Measurements from ENCODE around the gene DUSP1.

DNA sequence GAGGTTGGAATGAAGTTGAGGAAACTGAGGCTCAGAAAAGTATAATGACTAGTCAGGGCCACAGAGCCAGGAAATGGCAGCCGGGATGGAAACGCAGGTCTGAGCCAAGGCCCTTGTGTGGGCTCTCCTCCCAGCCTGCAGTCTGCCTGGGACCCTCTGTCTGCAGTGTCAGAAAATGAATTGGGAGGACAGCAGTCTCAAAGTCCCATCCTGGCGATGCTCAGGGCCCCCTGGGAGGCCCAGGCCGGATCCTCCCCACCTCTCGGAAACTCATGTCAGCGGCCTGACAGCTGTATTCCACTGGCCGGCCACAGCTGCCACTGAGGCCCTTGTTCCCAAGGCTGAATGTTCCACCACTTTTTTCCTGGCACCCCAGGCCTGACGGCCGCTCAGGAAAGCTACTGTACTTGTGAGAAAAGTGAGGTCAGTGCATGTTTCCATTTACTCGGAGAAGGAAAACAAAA lies 179.9 kb downstream of the FGF18 start:
- PRO-cap, result no peak

GRCh38 chr5:172043801-172044883 lies 37.7 kb upstream of the FBXW11 start:
- PRO-cap, result no peak

GRCh38 chr5:172078638-172079095 lies 72.2 kb upstream of the FBXW11 start:
- PRO-cap, result no peak

- PRO-cap, result no peak
These were observed 84.8 kb downstream of the STK10 start for GRCh38 chr5:172102856-172103922.

GRCh38 chr5:172133313-172133799 lies 54.7 kb downstream of the STK10 start:
- PRO-cap, result no peak

- PRO-cap, result no peak
These were observed 17.3 kb downstream of the STK10 start for GRCh38 chr5:172170736-172171156.

GRCh38 chr5:172173639-172174237 lies 14.3 kb downstream of the STK10 start:
- PRO-cap, result no peak

DNA sequence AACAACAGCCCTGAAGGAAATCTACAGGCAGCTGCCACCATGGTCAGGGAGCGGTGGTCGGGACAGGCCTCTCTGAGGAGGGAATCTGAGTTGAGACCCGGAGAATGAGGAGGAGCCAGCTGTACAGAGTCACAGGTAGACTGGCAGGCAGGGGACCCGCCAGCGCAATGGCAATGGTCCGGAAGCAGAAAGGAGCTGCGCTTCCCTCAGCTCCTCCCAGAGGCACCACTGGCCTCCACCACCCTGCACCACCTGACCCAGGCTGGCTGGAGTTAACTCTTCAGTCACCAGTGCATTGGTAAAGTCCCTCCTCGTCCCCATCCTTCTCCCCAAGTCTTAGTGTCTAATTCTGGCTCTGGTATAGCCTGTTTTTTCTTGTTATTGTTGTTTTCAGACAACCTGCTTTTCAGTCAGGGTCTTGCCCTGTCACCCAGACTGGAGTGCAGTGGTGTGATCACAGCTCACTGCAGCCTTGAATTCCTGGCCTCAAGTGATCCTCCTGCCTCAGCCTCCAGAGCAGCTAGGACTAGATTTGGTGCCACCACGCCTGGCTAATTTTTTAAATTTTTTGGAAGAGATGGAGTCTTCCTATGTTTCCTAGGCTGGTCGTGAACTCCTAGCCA lies 13.3 kb downstream of the STK10 start:
- PRO-cap, result unidirectional peak, minus-strand start at position 169 of the sequence

GRCh38 chr5:172177000-172177646 lies 10.9 kb downstream of the STK10 start:
- PRO-cap, result no peak

DNA sequence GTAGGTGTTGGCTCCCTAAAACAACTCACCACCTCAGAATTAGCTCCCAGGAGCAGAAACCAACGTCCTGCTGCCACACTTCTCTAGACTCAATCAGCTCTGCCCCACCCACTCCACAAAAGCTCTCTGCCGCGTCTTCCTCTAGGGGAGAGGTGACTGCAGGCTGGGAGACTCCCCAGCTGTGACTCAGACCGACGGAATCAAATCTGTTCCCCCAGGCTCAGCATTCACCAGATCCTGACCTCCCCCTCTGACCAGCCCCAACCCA lies 1.0 kb downstream of the STK10 start:
- PRO-cap, result bidirectional peak, plus-strand start at position 149 of the sequence, minus-strand start at position 101 of the sequence

DNA sequence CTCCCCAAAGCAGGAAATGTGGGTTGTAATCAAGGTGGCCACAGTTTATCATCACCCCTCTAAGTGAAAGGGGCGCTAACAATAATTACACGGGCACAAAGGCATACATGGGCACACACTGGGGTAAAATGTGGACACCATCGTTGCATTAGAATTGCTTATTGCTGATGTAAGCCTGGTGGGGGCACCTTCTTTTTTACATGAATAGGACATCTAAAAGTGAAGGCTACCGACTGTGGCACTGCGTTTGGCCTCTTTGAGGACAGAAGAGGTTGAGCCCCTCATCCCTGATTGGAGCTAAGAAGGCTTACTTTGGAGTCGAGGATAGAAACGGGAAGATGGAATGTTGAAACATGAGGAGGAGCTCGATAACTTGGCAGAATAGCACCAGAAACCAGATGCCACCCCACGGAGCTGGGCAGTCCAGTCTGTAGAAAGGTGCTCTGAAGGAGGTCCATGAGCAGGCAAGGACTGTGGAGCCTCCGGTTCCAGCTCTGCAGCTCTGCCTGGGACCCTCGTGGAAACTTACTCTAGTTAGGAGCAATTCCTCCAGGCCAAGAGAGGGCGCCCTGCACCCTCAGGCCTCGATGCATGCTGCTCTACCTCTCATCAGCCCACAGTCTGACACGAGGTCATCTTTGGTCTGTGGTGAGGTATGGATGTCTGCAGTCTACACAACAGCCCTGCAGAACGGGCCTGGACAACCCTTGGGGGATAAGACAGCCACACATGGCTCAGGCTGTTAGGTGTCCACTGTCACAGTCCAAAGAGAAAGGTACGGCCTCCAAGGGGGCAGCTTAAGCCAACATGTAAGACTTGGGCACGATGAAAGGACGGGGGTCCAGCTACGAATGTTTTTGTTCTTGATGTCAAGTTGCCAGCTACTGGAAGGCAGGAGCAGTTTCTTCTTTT lies 50.5 kb upstream of the UBTD2 start:
- PRO-cap, result no peak

DNA sequence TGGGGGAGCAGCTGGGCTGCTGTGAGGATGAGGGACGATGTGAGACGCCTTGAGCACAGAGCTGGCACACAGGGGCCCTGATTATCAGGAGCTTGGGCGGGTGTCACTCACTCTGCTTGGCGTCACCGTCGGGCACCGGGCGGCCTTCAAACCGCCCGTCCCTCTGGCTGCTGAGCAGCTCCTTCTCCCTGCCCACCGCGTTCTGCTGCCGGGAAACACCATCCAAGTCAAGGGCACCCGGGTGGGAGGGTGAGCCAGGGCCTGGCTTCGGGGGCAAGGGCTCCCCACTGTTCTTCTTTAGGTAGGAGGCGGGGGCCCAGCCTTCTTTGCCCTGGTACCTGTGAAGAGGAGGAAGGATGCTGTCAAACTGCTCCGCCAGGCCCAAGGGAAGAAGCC lies 66.7 kb upstream of the UBTD2 start:
- PRO-cap, result no peak

- PRO-cap, result no peak
These were observed 72.6 kb downstream of the SH3PXD2B start for GRCh38 chr5:172381485-172382423.

- PRO-cap, result no peak
These were observed 57.1 kb upstream of the NEURL1B start for GRCh38 chr5:172583751-172584497.

DNA sequence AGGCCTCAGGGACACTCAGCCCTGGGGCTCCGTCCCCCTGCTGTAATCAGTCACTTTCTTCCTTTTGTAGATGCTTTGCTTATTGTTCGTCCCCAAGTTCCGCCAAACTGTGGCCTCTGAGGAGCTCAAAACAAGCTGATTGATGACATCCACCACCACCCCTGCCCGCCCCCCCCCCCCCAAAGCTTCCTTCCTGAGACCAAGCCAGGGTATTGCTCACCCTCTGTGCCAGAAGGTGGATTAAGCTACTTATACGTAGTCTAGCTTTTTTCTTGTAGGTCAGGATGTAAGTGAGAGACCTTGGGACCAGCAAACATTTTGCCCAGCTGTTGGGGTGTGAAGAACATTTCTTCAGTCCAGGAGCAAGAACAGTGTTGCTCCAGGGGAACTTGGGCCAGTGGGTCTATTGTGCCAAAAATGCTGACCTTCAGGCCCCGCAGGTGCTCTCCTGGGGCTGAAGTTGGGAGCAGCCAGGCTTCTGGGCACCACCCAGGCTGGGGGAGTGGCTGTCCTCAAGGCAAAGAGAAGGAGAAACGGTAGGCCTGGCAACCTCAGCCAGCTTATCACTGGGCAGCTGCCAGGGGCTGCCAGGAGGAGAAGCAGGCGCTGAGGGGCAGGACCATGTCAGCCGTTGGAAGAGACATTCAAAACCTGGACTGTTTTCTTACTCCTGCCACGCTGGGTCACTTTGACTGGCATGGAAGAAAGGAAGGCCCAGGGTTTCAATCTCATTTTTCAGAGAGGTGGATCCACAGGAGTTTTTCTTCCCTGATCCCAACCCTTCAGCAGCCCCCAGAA lies 18.0 kb downstream of the NEURL1B start:
- PRO-cap, result no peak

GRCh38 chr5:172677947-172678252 lies 36.8 kb downstream of the NEURL1B start:
- PRO-cap, result no peak

GRCh38 chr5:172699822-172701236 lies 59.3 kb downstream of the NEURL1B start:
- PRO-cap, result no peak

- PRO-cap, result no peak
These were observed 49.1 kb downstream of the DUSP1 start for GRCh38 chr5:172721867-172722393.

GRCh38 chr5:172763657-172763965 lies 7.4 kb downstream of the DUSP1 start:
- PRO-cap, result no peak

DNA sequence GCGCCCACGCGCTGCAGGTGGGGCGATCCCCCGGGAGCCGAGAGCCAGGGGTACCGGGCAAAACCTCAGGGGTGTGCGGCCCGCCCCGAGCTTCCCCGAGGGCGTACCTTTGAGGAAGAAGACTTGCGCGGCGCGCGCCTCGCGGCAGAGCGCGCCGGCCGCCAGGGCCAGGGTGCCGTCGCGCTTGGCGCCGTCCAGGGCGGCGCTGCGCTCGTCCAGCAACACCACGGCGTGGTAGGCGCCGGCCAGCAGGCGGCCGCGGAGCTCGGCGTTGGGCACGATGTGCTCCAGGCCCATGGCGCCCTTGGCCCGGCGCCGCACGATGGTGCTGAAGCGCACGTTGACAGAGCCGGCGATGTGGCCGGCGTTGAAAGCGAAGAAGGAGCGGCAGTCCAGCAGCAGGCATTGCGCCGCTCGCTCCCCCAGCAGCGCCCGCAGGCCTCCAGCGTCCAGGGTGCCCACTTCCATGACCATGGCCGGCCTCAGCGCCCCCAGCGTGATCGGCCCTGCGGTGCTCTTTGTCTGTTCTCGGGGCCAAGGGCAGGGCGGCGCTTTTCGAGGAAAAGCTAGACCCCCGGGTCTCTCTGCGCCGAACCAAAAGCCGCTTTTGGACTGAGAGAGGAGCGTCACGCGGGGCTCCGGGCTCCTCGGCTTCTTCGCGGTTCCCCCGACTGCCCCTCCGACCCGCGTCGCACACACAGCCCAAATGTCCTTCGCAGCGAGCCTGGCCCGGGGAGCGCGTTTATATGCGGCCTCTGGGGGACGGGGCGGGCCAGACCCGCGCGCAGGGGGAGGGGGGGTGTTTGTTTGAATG lies at the start of gene DUSP1:
Gene DUSP1, minus strand, starts transcription at position 717 of the 814 bp plus-strand sequence.
- PRO-cap, result bidirectional peak, plus-strand start at position 158 of the sequence, minus-strand start outside the sequence; bidirectional peak, plus-strand start outside the sequence, minus-strand start at position 717 of the sequence

All from type B pancreatic cell (in vitro differentiated cells).